GM23248 (cell line): ENCODE measurements around the gene MSH3.

DNA sequence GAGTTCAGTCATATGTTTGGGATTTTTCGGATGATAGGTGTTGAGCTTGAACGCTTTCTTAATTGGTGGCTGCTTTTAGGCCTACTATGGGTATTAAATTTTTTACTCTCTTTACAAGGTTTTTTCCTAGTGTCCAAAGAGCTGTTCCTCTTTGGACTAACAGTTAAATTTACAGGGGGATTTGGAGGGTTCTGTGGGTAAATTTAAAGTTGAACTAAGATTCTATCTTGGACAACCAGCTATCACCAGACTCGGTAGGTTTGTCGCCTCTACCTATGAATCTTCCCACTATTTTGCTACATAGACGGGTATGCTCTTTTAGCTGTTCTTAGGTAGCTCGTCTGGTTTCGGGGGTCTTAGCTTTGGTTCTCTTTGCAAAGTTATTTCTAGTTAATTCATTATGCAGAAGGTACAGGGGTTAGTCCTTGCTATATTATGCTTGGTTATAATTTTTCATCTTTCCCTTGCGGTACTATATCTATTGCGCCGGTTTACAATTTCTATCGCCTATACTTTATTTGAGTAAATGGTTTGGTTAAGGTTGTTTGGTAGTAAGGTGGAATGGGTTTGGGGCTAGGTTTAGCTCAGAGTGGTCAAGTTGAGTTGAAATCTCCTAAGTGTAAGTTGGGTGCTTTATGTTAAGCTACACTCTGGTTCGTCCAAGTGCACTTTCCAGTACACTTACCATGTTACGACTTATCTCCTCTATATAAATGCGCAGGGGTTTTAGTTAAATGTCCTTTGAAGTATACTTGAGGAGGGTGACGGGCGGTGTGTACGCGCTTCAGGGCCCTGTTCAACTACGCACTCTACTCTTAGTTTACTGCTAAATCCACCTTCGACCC is 3.8 kb upstream of the MSH3 start:
- RAMPAGE, long total RNA: no peak

DNA sequence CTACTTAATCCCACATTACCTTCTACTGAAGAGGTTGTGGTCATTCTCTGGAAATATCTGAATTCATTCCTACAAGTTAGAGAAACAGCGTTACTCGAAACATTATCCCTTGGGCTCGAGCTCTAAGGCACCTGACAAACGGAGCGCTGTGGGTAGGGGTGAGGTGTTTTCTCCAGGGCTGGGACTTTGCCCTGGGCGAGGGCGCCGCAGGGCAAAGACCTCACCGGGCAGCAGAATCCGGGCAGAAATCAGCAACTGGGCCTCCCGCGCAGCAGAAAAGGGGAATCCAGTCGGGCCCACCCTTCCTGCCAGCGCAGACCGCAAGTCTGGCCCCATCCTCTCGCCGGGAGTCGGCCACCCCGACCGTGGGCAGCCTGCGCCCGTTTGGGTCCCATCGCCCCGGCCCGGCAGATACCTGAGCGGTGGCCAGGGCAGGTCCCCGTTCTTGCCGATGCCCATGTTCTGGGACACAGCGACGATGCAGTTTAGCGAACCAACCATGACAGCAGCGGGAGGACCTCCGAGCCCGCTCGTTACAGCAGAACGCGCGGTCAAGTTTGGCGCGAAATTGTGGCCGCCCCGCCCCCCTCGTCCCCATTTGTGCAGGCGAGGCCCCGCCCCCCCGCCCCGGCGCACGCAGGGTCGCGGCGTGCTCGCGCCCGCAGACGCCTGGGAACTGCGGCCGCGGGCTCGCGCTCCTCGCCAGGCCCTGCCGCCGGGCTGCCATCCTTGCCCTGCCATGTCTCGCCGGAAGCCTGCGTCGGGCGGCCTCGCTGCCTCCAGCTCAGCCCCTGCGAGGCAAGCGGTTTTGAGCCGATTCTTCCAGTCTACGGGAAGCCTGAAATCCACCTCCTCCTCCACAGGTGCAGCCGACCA is at the start of gene MSH3:
TSS of gene MSH3 (plus strand) at position 664 of the 876 bp plus-strand sequence.
- RAMPAGE, long total RNA: no peak

GRCh38 chr5:80964349-80964906 is 4.3 kb downstream of the RASGRF2 start:
- RAMPAGE, long total RNA: no peak

- RAMPAGE, long total RNA: no peak
Measured at GRCh38 chr5:81723861-81724165, 27.1 kb downstream of the SSBP2 start.

DNA sequence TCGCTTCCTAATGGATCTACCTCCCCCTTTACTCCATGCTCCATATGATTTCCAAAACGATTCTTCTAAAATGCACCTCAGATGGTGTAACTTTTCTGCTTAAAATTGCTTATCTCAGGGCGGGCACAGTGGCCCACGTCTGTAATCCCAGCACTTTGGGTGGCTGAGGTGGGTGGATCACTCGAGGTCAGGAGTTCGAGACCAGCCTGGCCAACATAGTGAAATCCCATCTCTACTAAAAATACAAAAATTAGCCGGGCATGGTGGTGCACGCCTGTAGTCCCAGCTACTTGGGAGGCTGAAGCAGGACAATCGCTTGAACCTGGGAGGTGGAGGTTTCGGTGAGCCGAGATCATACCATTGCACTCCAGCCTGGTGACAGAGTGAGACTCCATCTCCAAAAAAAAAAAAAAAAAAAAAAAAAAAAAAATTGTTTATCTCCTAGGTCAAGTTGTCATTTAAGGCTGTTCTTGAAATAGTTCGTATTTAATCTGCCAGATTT is 12.1 kb downstream of the SSBP2 start:
- RAMPAGE, long total RNA: no peak

DNA sequence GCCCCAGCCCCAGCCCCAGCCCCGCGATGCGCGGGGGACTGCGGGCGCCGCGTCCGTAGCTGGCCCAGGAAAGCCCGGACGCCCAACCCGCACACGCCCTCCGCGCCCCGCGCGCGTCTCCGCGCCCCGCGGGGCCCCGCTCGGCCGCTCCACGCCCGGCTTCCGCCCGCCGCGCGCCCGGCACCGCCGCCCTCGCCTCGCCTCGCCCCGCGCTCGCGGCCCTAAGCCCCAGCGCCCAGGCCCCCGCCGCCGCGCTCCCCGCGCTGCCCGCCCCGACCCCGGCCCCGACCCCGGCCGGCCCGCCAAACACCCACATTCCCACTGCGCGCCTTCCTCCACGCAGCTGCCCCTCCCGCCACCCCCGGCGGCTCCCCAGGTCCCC is 655 bp downstream of the SSBP2 start:
- RAMPAGE, long total RNA: no peak

DNA sequence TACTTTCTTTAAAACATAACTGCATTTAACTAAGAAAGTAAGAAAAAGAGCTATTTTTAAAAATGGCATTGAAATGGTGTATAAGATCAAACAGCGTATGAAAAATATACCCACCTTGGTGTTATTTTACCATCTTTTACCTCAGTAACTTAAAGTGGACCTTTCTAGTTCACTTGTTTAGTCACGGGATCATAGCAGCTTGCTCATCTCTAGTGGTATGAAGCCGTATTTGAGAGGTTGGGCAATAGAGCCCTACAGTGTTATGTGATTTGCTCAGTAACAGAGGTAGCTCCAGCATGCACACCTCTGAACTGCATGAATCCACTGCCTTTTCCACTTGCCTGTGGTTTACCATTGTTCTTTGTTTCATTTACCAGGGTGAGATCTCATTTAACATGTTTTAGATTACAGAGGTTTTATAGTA is 134.3 kb downstream of the ATG10 start:
- RAMPAGE, long total RNA: no peak

- RAMPAGE, long total RNA: no peak
Measured at GRCh38 chr5:82279395-82280444, 1.6 kb upstream of the RPS23 start.

- RAMPAGE, long total RNA: start-site peak on the plus strand at chr5:83096029-83096212, 8 and 27 reads in 2 replicates
Measured at GRCh38 chr5:83095814-83096260, 18.5 kb downstream of the XRCC4 start.

- RAMPAGE, long total RNA: no peak
Measured at GRCh38 chr5:83472375-83473370, 1.1 kb downstream of the VCAN start.

- RAMPAGE, long total RNA: no peak
Measured at GRCh38 chr5:83537614-83538264, 66.2 kb downstream of the VCAN start.

DNA sequence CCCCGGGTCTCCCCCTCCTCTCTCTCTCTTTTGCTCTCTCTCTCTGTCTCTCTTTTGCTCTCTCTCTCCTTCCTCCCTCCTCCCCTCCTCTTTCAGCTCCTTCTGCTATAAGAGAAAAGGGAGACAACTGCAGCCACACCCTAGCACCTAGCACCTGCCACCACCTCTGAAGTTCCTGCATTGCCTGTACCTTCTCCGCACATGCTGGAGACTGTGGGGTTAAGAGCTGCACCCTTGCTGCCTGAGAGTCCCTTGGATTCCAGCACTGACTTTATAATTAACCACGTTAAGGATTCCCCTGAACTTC is 227 bp upstream of the EDIL3 start:
- RAMPAGE, long total RNA: no peak

DNA sequence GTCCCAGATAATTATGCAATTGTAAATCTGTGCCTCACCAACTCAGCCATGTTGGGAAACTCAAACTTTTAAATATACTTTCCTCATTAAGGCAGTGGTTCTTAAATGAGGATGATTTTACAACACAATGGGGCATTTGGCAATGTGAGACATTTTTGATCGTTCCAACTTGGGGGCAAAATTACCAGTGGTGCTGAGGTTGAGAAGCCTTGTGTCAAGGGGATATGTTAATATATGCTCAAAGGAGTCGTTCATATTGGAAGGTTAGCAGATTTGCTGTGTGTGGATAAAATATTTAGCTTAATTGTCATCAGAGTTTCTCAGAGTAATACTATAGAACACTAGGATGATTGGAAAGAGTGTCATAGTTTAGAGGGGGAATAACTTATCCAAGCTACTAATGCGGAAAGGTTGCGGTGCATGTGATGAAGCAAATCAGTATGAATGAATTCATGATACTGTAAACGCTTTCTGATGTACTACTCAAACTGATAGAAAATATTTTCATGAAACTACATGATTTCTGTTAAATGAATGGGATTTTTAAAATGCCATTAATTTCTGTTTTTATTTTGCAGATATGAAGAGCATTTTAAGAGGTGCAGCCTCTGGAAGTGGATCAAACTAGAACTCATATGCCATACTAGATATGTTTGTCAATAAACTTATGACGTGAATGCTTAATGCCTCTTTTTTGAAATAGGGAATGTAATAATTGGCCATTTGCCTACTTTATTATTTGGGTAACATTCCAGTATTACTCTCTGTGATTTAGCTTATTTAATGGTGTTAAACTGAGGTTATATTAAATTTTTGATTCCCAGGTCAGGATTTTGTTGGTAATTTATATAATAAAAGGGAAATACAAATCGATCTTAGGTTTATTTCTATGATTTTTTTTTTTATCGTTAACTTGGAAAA is 2.6 kb downstream of the COX7C start:
- RAMPAGE, long total RNA: no peak

- RAMPAGE, long total RNA: no peak
Measured at GRCh38 chr5:87278781-87279053, 11.0 kb downstream of the RASA1 start.

DNA sequence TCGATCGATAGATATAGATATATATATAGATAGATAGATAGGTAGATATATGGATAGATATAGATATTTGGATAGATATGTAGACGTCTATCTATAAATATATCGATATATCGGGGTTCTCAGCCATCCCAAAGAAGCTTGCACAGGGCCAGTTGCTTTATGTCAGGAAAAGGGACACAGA is 1.0 kb upstream of the TMEM161B start:
- RAMPAGE, long total RNA: no peak

GRCh38 chr5:88732139-88732622 is 150.8 kb downstream of the MEF2C start:
- RAMPAGE, long total RNA: no peak

DNA sequence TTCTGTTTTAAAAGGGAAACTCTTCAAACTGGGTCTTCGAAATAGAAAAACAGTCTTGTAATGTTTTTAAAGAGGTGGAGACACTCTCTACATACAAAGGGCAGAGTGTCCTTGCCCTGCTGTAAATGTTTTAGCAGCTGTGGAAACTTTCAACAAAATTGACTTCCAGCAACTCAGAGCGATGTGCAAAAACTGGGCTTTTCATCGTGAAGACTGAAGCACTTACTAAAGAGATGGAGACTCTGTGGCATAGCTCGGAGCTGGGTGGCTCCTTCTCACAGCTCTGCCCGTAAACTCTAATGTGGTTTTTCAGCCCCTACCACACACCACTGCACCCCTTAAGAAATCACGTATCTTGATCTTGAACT is 124.5 kb downstream of the MEF2C start:
- RAMPAGE, long total RNA: no peak

GRCh38 chr5:88819270-88819607 is 63.7 kb downstream of the MEF2C start:
- RAMPAGE, long total RNA: no peak

GRCh38 chr5:88829104-88829472 is 53.9 kb downstream of the MEF2C start:
- RAMPAGE, long total RNA: no peak

- RAMPAGE, long total RNA: no peak
Measured at GRCh38 chr5:88879588-88880297, 3.2 kb downstream of the MEF2C start.